ENCODE results near the genes ZKSCAN2, HS3ST4 and IL4R.

- RAMPAGE, long total RNA: no peak
- RRBS: no CpG with 5 or more reads among the region's 5 CpGs
Measured at GRCh38 chr16:25052409-25053027, 37.3 kb upstream of the ARHGAP17 start.

DNA sequence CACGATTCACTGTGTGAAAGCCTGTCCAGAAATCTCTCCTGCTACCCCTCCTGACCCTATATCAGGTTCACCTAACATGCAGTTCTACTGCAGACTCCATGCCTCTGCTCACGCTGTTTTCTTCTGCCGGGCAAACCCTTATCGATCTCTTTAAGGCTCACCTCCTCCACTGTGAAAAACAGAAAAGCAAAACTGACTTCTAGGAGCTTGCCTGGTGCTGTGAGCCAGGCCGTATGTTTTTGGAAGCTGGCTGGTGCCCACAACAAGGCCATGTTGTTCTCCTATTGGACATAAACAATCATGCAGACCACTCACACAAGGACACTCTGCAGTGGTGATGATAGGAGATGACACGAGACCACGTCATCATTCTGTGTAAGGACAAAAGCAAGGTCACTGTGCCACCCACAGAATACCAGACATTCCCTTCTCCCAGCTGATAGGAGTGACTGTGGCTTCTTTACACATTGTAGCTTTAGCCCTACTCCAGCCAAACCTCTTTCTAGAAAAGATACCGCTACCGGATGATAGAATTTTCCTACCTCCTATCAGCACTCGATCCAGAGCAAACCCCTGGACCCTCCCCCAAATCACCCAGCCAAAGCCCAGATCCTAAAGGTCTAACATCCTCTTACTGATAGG lies 47.7 kb upstream of the LCMT1 start:
- RAMPAGE, long total RNA: no peak
- RRBS: no CpG with 5 or more reads among the region's 10 CpGs

GRCh38 chr16:25257756-25258757 lies at the start of gene ZKSCAN2:
Gene ZKSCAN2, minus strand, starts transcription at chr16:25257845.
- RAMPAGE, long total RNA: no peak
- RRBS: 1% methylated on average over 9 of the region's 85 CpGs

- RAMPAGE, long total RNA: no peak
- RRBS: 2% methylated on average over 32 of the region's 75 CpGs
Measured at GRCh38 chr16:25691334-25692212, at the start of gene HS3ST4. Gene HS3ST4, plus strand, starts transcription at chr16:25691959.

- RAMPAGE, long total RNA: no peak
- RRBS: no CpG with 5 or more reads among the region's 21 CpGs
Measured at GRCh38 chr16:26032641-26033136, 340.9 kb downstream of the HS3ST4 start.

DNA sequence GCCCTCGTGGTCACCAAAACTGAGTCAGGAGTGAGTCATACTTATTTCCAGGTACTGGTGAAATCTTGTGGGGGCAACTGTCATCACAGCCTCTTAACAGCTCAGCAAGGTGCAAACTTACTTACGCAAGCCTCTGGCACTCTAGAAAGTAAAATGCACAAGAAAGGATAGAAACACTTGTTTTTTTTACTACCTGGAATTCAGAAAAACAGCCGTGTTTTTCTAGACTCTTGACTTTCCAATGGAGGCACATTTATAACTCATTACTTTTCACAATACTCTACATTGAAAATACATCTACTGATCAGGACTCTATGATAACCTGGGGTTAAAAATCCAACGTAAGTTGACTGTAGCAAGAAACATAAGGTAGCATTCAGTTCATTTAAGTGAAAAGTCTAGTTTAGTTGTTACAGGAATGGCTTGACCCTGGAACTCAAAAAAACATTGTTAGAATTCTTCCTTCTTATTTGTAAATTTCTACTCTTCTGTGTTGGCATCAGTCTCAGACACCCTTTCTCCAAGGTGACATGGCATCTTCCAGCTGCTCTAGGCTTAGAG lies 468.3 kb upstream of the C16orf82 start:
- RAMPAGE, long total RNA: no peak
- RRBS: no CpG with 5 or more reads among the region's 4 CpGs

GRCh38 chr16:27198608-27199212 lies 4.6 kb upstream of the KDM8 start:
- RAMPAGE, long total RNA: no peak
- RRBS: no CpG with 5 or more reads among the region's 10 CpGs

- RAMPAGE, long total RNA: no peak
- RRBS: no CpG with 5 or more reads among the region's 18 CpGs
Measured at GRCh38 chr16:27230433-27231354, 27.4 kb downstream of the KDM8 start.

DNA sequence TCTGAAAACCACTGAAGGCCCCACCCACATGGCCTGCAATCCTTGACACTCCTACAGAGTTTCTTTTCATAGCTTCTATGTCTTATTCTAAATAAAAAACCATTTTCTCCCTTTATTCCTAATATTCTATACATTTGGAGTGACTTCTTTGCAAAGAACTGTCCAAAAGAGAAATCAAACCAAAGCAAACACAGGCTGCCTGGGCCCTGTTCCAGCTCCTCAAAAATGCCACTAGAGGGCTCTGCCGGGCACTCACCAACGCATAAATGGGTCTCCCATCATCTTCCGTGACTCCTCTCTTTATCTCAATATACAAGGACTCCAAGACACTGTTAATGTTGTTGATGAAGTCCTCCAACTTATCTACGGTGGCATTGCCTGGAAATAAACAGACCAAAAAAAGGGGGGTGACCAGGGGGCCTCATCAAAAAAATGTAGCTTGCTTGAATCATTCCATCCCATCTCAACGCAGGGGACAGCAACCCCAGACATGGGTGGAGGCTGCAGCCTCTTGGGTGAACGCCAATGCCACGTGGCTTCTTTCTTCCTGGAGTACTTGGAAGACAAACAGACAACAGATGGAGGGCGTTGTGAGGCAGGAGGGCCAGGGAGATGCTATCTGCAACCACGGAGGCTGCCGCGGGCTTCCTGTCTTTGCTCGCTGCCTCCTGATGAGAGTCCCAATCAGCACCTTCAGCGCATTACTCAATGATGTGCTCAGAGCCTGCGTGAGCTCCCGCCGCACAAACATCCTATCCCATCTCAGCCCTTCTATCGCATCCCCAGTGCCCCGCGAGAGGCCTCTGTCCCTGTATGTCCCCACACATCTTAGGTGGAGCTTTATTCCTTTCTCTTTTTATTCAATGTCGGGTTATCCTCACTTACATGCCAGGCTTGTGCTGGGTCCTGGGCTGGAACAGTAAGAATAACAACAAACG lies 31.9 kb downstream of the KDM8 start:
- RAMPAGE, long total RNA: no peak
- RRBS: no CpG with 5 or more reads among the region's 21 CpGs

- RAMPAGE, long total RNA: no peak
- RRBS: no CpG with 5 or more reads among the region's 10 CpGs
Measured at GRCh38 chr16:27285800-27286798, 17.5 kb upstream of the NSMCE1 start.

GRCh38 chr16:27313307-27314061 lies at the start of gene IL4R:
Gene IL4R, plus strand, starts transcription at chr16:27313974.
- RAMPAGE, long total RNA: no peak
- RRBS: 2% methylated on average over 27 of the region's 71 CpGs

- RAMPAGE, long total RNA: no peak
- RRBS: no CpG with 5 or more reads among the region's 5 CpGs
Measured at GRCh38 chr16:27316345-27316664, 2.5 kb downstream of the IL4R start.

DNA sequence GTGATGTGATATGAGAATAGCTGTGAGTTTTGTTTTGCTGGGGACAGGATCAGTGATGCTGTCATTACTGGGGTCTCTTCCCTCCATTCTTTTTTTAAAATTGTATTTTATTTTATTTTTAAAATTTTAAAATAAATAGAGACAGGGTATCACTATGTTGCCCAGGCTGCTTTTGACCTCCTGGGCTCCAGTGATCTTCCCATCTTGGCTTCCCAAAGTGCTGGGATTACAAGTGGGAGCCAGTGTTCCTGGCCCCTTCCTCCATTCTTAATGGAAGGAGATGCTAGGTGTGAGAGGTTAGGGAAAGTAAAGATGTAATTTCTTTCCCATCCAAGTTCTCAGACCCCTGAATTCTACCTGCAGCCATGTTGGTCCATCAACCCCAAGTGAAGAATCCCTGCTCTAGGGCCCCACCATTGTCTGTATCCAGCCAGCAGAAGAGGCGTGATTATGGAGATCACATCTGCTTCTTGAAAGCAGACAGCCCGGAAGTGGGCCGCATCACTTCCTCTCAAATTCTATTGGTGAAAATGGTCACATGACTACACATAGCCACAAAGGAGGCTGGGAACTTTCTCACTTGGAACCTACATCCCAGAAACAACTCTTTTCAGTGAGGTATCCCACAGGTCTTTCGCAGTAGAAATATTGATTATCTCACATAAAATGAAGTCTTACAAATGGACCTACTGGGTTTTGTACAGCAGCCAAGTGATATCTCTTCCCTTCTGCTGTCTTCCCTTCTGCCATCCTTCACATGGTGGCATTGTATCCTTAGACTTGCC lies 40.0 kb downstream of the IL4R start:
- RAMPAGE, long total RNA: no peak
- RRBS: no CpG with 5 or more reads among the region's 4 CpGs

DNA sequence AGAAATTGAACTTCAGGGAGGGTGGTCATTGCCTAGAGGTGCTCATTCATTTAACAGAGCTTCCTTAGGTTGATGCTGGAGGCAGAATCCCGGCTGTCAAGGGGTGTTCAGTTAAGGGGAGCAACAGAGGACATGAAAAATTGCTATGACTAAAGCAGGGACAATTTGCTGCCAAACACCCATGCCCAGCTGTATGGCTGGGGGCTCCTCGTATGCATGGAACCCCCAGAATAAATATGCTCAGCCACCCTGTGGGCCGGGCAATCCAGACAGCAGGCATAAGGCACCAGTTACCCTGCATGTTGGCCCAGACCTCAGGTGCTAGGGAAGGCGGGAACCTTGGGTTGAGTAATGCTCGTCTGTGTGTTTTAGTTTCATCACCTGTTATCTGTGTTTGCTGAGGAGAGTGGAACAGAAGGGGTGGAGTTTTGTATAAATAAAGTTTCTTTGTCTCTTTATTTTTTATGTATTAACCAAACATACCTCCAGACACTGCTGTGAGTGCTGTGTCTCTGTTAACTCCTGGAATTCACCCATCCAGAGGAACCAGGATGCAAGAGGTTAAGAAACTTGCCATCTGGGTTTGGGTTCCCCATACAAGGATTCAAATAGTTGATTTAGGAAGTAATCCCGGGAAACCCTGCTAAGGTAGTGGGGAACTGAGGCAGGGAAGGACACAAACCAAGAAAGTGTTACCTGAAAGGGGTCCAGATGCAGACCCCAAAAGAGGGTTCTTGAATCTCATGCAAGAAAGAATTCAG lies 37.5 kb upstream of the IL21R start:
- RAMPAGE, long total RNA: no peak
- RRBS: no CpG with 5 or more reads among the region's 6 CpGs

DNA sequence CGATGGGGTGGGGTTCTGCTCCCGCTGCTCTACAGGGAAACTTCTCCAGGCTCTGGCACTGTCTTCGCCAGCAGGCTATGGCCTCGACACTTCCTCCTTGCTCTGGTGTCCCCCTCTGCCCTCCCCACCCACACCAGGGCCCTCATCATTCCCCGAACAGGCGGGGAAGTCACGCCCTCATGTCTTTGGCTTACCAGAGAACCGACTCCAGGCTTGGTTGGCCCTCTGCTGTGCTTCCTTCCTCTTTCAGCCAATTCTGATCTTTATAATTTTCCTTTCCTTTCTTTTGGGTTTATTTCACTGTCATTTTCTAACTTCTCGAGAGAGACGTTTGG lies 18.1 kb upstream of the IL21R start:
- RAMPAGE, long total RNA: no peak
- RRBS: no CpG with 5 or more reads among the region's 10 CpGs

- RAMPAGE, long total RNA: no peak
- RRBS: no CpG with 5 or more reads among the region's 15 CpGs
Measured at GRCh38 chr16:27402760-27403250, 831 bp downstream of the IL21R start.

DNA sequence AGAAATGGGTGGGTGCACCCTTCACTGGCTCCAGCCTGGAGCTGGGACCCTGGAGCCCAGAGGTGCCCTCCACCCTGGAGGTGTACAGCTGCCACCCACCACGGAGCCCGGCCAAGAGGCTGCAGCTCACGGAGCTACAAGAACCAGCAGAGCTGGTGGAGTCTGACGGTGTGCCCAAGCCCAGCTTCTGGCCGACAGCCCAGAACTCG lies 46.5 kb downstream of the IL21R start:
- RAMPAGE, long total RNA: no peak
- RRBS: no CpG with 5 or more reads among the region's 6 CpGs

DNA sequence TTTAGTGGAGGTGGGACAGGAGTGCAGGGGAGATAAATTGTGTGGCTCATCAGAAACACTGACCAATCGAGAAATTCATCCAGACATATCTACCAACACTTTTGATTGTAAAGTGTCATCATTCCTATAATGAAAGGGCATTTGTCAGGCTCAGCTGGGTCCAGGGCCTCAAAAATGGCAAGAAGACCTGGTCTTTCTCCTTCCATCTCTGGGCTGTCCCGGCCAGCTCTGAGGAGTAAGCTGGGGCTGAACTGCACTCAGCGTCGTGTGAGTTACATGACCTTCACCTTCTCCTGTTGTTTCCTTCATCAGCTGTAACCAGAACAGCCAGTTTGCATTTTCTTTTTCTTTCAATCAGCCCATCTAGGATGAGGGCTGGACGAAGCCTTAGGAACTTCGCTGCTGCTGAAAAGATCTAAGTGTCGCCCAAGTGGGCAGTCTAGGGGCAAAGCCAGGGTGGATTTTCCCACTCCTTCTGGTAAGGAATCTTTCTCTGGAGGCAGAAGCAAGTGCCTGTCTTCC lies 25.5 kb downstream of the KATNIP start:
- RAMPAGE, long total RNA: no peak
- RRBS: no CpG with 5 or more reads among the region's 7 CpGs

- RAMPAGE, long total RNA: no peak
- RRBS: no CpG with 5 or more reads among the region's 5 CpGs
Measured at GRCh38 chr16:27754846-27755276, 204.9 kb downstream of the KATNIP start.

DNA sequence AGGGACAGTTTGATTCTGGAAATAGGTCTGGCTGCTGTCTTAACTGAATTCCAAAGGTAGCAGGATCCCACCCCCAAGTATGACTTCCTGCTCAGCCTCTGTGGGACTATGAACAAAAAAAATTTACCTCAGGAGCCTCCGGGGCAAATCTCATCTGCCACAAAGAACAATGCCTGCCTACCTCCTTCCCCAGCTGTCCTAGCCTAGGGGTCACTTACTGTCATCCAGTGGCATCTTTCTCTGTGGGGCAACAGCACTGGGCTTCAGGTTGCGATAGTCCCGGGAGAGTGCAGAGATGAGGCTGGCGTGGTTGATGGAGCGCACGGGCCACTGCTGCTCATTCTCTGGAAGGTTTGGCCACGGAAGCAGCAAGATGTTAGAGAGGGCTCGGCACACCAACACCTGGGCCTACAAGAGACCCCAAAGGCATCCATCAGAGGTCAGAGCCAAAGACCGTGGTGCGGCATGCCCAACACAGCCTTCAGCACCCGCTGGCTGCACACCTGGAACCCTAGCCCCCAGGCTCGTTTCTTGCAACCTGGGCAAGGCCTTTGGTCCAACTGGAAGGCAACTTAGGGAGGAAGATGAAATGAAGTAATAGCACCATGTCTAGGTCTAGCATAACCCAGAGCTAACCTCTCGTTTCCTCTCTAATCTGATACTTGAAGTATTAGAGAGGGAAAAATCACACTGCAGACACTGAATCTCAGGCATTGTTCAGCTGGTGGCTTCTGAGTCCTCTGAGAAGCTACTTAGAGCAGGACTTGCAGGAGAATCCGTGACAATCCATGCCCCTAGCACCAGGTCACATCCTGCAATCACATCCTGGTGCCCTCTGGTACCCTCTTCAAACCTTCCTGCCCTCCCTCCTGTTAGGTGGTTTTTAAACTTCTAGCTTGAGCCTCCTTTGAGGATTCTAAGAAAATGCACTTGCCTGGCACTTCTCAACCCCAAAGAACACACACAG lies 48.4 kb upstream of the GSG1L start:
- RAMPAGE, long total RNA: no peak
- RRBS: no CpG with 5 or more reads among the region's 14 CpGs